Peritoneum (tissue), 1 donor: ENCODE data around the genes BRPF1 and BRK1.

DNA sequence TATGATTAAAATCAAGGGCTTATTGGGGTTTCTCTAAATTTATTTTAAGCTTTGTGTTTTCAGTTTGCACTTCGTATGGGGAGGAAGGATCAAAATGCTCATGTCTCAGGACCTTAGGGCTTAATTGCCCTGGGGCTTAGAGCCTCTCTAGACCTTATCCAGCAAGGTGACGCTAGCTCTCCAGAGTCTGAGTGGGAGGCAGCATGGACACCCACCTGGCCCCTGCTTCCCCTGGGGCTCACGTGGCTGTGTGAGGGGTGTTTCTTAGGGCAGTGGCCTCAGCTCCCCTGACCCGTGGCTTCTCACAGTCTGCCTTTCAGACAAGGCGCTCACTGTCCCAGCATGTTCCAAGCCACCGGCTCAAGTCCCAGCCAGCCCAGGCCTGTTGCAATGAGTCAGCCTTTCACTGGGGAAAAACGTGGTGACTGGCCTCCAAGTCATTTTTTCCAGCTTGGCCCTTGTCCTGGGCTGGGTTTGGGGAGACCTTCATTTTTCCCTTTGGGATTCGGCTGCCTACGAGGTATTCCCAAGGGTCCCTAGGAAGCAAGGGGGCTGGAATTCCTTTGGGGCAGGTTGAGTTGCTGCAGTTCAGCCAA is 15.6 kb downstream of the BHLHE40 start:
- PRO-cap = no peak

DNA sequence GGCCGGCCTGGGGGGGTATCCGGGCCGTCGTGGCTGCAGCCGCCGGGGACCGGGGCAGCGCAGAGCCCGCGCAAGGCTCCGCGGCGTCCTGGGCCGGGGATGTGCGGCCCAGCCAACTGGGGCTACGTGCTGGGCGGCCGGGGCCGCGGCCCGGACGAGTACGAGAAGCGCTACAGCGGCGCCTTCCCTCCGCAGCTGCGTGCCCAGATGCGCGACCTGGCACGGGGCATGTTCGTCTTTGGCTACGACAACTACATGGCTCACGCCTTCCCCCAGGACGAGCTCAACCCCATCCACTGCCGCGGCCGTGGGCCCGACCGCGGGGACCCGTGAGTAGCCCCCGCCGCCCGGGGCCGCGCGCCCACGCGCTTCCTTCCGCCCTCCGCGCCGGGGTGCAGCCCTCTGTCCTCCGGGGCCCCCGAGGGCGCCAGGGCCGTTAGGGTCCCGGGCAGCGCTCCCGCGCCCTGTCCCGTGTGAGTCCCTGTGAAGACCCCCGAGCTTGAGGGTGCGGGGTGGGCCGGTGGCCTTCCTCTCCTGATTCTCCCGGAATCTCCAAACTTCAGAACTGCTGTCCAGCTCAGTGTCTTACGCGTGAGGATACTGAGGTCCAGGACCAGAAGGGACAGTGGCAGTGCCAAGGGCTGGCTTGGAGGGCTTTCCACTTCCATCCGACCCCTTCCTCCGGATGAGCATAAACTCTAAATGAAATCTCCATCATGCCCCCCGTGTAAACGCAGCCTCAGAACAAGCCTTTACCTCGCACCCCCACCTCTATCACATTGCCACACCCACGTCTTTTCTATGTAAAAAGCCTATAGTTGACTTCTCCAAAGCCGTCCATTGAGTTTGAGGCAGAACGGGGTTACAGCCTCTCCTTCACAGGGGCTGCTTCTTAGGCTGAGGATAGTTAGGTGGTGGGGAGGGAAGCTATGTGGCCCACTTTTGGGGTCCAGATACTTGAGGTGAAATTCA is 765 bp downstream of the EDEM1 start:
- PRO-cap = no peak

DNA sequence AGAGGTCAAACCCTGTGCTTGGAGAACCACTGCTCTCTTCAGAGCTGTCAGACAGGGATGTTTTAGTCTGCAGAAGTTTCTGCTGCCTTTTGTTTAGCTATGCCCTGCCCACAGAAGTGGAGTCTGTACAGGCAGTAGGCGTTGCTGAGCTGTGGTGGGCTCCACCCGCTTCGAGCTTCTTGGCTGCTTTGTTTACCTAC is 756.5 kb downstream of the EDEM1 start:
- PRO-cap = no peak

GRCh38 chr3:8460923-8461509 is 40.6 kb upstream of the LMCD1 start:
- PRO-cap = no peak

GRCh38 chr3:8710380-8710525 is 23.3 kb upstream of the CAV3 start:
- PRO-cap = no peak

- PRO-cap = no peak
Measured at GRCh38 chr3:9135850-9136622, 113.4 kb downstream of the SRGAP3 start.

- PRO-cap = no peak
Measured at GRCh38 chr3:9386734-9387321, 10.6 kb upstream of the SETD5 start.

- PRO-cap = no peak
Measured at GRCh38 chr3:9399342-9399565, 1.8 kb downstream of the SETD5 start.

GRCh38 chr3:9435506-9436052 is 38.2 kb downstream of the SETD5 start:
- PRO-cap = no peak

GRCh38 chr3:9440749-9441163 is 43.3 kb downstream of the SETD5 start:
- PRO-cap = no peak

DNA sequence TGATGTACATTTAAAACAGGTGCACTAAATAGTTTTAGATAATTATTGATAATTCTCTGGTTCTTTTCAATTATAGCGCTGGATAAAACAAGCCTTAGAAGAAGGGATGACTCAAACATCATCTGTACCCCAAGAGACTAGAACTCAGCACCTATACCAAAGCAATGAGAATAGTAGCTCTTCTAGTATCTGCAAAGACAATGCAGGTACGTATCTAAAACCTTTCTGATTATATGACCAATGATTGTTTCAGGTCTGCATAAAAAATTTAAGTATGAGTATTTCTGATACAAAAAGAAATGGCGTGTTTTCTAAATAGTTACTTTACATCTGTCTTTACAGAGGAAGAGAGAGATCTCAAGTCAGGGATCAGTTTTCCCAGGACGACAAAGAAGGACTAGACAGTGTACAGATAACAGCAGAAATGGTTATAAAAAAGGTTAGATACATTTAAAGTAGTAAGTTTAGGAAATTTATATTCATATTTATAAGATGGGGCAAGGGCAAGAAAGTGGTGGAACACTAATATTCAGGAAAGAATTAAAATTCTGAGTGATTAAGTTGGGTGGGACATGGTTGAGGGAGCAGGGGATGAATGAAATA is 56.3 kb downstream of the SETD5 start:
- PRO-cap = no peak

- PRO-cap = no peak
Measured at GRCh38 chr3:9682273-9682557, 21.4 kb upstream of the CPNE9 start.

GRCh38 chr3:9730816-9731951 is at the start of gene BRPF1:
BRPF1 (plus strand) TSS chr3:9731735.
- PRO-cap = no peak

DNA sequence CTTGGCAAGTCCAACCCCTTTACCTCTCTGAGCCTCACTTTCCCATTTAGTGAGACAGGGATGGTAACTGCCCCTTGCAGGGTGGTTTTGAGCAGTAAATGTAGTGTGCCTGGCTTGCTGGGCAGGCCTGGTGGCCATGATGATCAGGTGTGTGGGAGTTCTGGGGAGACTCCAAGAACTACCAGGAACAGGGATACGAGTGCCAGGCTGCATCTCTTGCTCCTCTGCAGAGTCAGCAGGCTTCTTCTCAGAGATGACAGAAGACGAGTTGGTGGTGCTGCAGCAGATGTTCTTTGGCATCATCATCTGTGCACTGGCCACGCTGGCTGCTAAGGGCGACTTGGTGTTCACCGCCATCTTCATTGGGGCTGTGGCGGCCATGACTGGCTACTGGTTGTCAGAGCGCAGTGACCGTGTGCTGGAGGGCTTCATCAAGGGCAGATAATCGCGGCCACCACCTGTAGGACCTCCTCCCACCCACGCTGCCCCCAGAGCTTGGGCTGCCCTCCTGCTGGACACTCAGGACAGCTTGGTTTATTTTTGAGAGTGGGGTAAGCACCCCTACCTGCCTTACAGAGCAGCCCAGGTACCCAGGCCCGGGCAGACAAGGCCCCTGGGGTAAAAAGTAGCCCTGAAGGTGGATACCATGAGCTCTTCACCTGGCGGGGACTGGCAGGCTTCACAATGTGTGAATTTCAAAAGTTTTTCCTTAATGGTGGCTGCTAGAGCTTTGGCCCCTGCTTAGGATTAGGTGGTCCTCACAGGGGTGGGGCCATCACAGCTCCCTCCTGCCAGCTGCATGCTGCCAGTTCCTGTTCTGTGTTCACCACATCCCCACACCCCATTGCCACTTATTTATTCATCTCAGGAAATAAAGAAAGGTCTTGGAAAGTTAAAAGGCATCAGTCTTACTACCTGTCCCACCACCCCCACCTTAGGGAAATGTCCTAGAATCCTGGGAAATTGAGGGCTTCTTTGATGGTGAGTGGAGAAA is 7.8 kb downstream of the PRRT3 start:
- PRO-cap = no peak

DNA sequence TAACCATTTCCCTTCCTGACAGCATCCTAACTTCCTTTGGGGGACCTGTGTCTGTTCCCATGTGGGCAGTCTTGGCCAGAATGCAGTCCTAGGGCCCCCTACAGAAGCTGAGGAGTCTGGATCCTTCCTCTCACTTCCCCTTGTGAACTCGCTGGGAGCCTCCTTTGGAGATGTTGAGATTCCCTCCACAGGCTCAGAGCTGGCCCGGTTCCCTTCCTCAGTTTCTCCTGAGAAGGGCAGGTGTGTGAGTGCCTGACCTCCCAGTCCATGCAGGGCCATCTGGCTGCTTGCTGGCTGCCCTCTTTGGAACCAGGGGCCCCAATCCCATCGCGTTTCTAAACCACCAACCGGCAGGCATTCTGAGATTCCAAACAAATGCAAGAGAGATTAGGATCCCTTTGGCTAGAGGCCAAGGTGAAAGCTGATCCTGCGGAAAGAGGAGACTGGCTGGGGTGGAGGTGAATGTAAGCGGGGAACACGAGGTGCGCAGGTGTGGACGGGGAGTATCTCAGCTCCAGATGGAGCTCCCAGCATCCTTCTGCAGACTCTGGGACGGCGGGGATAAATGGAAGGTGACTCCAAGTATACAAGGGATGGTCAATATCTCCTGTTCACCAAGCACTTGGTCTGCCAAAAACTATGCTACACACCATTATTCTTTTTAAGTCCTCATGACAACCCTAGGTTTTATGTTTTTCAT is 2.9 kb upstream of the PRRT3 start:
- PRO-cap = no peak

GRCh38 chr3:10015319-10015984 is 10.8 kb upstream of the FANCD2 start:
- PRO-cap = no peak

DNA sequence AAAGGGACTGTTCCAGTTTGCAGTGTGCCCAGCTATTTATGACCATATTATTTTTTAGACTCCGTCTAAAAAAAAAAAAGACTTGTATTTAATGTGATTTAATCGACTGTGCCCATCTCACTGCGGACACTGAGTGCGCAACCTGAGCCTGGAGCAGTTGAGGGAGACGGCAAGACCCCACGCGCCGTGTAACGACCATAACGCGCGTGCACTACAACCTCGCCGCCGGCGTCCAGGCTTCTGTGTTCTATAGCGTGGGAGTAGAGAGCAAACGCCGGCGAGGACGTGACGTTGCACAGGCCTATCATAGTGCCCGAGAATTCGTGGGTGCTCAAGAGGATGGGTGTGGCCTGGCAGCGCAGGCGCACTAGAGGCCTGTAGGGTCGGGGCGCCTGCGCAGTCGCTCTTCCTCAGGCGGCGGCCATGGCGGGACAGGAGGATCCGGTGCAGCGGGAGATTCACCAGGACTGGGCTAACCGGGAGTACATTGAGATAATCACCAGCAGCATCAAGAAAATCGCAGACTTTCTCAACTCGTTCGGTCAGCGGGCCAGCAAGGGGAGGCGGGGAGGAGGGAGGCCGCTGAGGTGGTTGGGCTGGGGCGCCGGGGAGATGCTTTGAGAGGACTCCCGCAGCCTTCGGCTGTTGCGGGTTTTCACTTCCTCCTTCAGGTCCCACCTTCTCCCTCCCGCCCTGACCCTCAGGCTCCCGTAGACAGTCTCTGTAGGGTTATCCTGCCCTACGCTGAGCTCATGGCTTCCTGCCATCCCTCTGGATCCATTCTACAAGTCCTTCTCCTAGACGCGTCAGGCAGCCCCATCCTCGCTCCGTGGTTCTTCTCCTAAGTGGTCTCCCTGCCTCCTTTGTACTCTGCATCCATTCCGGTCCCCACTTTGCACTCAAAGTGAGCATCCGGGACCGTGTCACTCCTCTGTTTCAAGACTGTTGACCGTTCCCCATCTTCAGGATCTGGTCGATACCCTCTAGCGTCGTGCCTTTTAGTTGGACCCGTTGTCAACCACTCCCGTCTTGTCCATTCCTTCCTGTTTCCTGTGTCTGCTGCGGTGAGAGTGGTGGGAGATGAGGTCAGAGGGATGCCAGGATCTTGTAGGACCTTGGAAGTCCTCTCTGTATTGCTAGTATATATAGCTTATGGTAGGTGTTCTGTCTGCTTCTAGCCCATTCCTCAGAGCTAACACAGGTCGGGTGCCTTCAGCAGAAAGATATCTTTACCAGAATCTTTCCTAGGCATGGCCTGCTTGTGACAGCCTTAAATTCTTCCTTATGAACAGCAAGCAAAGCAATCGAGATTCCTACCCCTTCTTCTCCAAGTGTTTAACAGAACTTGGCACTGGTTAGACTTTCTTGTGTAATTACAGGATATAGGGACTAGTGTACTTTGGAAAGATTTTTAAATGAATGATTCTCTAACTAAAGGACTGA is at the start of gene BRK1:
TSS of gene BRK1 (plus strand) at position 397 of the 1,443 bp plus-strand sequence.
- PRO-cap = bidirectional peak, plus-strand start at position 406 of the sequence, minus-strand start at position 242 of the sequence; unidirectional peak, minus-strand start at position 971 of the sequence

DNA sequence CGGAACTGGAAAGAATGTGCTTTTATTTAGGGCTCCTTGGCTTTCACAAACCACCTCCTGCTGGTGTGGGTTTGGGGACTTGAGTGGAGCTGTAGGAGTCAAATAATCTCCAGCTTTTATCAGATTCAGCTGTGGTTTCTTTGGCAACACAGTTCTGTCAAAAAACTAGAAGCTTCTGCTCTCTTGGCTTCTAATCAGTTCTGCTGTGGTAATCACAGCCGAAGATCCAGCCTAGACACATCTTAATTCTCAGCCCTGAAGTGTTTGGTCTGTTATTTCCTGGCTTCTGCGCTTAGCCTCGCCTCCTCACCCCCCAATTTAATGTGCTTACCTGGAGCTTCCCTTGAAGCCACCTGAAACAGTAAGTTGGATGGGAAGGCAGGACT is 21.4 kb downstream of the IRAK2 start:
- PRO-cap = no peak

- PRO-cap = no peak
Measured at GRCh38 chr3:10198628-10199108, 33.9 kb downstream of the IRAK2 start.

DNA sequence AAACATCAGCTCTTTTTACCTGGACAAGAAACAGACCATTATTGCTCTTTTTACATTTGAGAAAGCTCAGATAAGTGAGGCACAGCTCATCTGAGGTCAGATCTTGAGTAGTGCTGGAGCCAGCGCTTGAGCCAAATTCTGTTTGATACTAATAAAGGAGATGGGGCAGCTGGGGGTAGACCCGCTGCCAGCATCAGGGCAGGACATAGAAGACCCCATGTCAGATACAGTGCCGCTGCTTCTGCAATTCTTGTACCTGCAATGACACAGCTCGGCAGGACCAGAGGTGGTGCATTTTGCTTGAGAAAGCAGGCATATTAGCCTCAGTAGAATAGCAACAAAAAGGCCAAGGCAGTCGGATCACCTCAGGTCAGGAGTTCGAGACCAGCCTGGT is 39.4 kb downstream of the IRAK2 start:
- PRO-cap = no peak